Epithelial cell of esophagus (primary cell): ENCODE measurements around a stretch of chr20.

DNA sequence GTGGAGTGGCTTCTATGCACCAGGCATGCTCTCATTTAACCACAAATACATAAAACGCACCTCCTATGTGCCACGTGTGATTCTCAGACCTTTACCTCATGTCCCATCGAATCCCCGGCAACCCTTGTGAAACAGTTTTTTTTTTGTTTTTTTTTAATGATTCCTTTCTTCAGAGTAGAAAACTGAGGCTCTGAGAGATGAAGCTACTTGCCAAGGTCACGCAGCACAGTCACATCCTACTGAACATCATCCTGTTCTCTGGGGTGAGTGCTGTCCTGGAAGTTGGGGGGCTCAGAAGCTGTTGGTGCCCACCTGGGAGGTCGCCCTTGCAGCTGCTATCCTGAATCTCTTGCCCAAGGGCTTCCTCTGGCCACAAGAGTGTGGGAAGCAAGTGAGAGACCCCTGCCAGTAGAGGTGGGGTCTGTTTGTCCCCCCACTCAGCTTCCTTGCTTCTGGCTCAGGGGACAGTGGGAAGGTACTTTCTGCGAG, 84.9 kb downstream of the CEBPB start:
- RRBS, result no CpG with 5 or more reads among the region's 7 CpGs

GRCh38 chr20:50296977-50297450, 106.4 kb downstream of the CEBPB start:
- RRBS, result no CpG with 5 or more reads among the region's 7 CpGs

DNA sequence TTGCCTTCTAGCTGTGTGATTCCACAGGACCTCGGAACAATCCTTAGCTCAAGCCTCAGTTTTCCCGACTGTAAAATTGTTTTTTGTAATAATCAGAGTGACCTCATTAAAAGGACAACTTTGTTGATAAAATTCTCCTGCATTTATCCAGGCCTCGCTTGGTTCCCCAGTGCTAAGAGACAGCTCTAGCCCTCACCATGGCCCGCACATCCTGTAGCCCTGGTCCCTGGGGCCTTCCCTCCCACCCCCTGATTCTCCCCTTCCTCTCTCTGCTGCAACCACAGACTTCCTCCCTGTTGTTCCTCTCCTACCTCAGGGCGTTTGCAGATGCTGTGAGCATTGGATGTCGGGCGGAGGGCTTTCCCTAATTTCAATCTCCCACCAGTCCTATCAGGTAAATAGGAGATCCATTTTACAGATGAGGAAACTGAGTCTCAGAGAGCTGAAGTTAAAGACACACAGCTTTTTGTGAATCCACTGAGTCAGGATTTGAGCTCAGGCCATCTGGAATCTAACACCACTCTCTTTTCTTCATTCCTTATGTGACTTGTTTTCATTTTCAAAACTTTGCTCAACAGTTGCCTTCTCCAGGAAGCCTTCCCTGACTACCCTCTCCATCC, 106.9 kb downstream of the CEBPB start:
- RRBS, result no CpG with 5 or more reads among the region's 7 CpGs

DNA sequence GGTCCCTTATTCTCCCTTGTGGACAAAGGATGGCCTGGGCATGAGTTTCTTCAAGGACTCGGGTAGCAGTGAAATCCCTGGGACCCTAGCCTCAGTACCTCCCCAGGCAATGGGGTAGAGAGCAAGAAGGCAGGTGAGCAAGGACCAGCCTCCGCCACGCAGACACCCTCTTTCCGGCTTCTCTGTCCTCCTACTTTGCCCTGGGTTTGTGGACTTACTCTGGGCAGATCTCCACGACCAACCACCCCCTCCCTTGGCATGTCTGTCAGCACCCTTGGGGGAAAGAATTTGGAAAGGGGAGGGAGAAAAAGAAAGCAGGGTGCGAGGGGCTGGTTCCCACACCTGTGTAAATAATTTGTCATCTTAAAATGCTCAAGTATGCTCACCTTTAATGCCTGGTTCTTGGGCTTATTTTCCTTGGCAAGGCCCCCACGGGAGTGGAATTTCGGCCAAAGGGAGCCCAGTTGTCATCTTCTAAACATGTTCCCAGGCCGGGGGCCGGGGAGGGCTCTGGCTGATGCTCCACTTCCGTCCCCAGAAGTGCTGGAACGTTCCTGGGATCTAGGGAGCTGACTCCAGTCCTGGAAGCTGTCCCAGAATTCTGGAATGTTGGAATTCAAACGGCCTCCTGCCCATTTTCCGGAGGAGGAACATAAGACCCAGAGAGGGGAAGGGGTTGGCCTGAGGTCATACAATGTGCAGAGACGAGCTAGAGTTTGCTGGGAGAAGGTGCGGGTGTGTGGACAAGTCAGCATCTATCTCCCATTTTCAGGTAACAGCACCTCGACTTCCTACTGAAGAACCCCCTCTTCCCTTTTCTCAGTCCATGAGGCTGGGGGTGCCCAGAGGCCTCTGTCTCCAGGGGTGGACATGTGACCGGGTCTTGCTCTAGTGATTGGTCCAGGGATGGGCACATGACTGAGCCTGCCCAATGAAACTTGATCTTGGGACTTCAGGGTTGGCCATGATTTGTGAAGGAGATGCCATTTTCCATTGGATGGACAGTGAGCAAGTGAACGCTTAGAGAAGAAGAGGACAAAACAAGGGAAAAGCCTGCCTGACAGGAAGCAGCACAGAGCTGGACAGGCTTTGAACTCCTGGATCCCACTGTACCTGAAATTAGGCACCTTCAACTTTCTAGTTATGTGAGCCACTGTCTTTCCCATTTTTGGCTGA, 122.3 kb downstream of the CEBPB start:
- RRBS, result no CpG with 5 or more reads among the region's 19 CpGs

- RRBS, result 58% methylated on average over 4 of the region's 20 CpGs
These were observed 115.6 kb upstream of the PTPN1 start for GRCh38 chr20:50394428-50395098.

- RRBS, result no CpG with 5 or more reads among the region's 9 CpGs
These were observed 71.2 kb upstream of the PTPN1 start for GRCh38 chr20:50438988-50439438.

DNA sequence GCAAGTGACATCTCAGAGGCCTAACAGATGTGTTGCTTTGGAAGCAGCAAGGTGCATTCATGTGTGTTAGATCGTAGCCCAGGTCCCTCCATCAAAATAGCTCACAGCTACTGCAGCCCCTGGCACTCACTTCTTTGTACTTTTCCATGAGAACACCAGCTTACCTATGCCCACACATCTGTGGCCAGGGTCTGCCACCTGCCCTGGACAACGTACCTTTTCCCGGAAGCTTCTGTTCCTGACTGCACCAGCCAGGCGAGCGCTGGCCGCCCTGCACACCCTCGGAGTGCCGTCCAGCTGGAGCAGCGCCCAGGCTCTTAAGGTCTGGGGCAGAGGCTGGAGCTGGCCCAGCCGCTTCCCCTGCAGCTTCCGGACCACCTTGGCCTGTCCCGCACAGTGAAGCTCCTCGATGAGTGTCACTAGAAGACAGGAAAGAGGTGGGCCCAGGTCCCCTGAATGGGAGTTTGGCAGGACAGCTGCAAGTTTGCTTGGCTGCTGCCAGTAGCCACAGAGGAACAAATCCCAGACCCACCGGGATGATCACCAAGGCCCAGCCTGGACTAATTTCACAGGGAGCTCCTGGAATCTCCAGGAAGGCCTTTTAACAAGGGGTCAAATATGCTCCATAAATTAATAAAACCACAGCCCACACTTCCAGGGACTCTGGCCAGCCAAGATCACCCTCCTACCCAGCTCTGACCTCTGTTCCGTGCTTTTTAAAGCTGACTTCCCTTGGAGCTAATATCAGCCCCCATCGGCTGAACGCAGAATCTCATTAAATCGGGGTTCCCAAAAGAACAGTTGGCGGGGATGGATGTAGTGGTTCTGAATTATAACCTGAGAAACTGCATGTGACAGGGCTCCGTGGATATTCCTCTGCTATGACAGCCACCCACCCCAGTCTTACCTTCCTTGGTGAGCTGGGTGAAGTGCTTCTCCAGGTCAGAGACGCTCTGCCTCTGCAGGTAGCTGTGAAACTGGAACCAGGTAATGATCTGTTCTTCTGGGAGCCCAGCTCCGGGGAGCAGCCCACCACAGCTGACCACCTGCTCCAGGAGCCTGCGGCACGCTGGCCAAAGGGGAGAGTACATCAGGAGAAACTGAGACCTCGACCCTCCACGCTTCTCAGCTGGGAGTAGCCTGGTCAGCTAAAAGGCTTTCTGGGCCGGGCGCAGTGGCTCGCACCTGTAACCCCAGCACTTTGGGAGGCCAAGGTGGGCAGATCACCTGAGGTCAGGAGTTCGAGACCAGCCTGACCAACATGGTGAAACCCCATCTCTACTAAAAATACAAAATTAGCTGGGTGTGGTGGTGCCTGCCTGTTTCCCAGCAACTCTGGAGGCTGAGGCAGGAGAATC, 82.4 kb downstream of the PTPN1 start:
- RRBS, result no CpG with 5 or more reads among the region's 30 CpGs

DNA sequence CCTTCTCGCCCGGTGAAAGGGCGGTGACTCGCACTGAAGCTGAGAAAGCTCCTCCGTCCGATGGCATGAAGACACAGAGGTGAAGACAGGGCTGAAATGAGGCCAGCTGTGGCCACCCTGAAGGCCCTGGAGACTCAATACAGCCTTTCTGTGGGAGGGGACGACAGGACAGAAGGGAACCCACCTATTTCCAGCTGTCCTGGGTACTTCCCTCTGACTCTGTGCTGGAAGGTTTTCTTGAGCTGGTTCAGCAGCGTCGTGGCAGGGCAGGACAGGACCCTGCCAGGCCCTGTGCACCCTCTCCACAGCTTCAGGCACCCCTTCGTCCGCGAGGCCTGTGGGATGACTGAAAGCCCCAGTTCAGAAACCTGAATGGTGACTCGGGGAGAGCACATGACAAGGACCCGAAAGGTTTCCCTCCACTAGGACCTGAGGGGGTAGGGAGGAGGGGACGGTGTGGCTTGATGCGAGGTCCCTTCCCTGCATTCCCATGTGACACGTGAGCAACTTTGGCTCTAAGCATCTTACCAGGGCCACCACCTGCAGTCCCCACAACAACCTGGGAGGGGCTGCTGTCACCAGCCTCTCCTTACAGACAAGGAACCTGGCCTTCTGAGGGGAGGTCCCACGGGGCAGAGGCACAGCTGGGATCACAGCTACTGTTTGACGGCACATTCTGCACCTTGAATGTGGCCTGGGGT, 84.3 kb downstream of the PTPN1 start:
- RRBS, result 73% methylated on average over 2 of the region's 19 CpGs

GRCh38 chr20:50788039-50788801, 6.6 kb upstream of the BCAS4 start:
- RRBS, result no CpG with 5 or more reads among the region's 15 CpGs

- RRBS, result no CpG with 5 or more reads among the region's 17 CpGs
These were observed 20.5 kb downstream of the BCAS4 start for GRCh38 chr20:50815003-50816059.

DNA sequence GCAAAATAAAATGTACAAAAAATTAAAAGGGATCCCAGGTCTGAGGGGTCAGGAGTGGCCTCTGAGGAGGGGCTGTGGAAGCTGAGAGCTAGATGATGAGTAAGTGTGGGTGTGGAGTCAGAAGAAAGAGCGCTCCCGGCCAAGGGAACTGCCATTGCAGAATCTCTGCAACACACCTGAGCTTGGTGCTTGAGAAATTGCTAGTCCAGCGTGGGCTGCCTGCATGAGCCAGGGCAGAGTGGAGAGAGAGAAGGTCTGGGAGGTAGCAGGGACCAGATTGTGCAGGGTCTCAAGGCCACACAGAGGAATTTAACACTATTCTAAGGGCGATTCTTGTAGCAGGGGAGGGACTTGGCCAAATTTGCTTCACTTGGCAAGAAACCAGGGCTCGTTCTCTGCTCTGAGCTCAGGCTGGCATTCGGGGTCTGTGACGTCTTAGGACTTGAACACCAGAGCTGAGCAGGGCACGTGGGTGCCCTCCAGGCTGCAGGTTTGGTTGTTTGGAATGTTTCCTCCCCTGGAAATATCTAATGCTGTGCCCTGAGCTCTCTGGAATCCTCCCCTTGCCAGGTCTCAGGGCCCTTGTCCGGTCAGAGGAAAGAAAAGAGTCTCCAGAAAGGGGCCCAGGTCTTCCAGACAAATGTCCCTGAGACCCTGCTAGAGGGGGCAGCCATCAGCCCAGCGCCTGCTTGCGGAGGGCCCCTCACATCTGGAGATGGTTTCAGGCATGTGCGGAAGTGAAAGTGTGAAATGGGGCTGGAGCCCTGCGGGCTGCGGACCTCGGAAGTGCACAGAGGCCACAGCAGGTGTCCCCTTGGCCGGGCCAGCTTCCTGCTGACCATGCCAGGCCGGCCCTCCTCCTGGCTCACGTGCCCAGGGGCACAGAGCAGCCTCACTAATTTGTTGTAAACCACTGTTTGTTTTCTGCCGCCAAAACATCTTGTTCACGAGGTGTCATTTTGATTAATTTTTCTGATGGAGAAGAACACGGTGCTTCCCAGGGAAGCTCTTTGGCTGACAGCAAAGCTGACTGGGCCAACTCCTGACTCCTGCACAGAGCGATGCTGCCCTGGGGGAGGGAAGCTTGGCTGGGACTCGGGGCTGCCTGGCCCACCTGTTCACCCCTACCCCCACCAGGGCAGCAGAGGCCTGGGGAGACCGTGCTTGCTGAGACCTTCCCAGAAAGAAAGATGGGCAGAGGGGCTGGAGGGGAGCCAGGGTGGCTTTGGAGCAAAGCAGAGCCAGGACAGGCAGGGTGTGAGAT, 53.8 kb downstream of the BCAS4 start:
- RRBS, result no CpG with 5 or more reads among the region's 24 CpGs

DNA sequence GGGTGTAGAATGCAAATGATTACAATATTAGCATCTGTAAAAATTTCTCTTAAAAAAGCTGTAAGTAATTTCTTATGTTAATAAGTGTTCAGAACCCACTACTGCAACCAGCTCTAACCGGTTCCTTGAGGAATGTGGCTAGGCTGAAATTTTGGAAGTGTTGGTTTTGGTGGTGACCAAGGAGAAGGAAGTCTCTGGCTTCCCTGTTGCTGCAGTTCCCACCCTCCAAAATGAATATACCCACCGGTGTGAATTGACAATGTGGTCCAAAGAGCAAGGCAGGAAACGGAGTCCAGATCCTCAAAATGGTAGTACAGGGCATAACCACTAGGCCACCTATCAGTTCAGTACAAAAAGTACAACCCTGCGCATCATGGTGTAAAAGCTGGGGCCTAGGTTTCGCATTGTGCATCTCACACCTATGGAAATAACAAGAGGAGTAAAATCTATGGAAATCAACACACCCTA, 2.8 kb downstream of the ADNP start:
- RRBS, result no CpG with 5 or more reads among the region's 5 CpGs

DNA sequence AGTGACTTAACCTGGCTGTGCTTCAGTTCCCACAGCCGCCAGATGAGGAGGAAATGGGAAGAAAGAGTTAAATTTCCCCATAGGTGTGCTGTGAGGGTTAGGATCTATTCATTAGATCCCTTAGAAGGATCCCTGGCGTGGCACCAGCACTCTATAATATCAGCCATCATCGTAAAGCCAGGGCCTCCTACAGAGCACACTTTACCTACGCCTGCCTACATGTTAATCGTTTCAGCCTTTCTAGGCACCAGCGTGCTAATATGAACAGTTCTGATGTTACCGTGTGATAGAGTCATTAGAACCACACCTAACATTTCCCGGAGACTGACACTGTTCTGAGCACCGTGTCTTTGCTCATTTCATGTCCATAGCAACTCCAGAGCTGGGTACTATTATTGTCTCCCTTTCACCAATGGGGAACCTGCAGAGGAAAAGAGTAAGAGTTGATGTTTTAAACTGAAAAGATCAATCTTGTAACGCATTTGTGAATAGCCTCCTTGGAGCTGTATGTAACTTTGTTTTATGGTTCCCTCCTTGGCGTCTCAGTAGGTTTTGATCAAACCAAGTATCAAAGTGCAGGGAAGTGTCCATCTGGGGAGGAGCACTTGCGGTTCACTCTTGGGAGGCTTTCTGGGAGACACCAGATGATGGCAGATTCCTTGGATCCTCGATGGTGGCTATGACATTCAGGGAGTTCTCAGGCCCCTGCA, 73.8 kb upstream of the KCNG1 start:
- RRBS, result no CpG with 5 or more reads among the region's 13 CpGs

- RRBS, result no CpG with 5 or more reads among the region's 17 CpGs
These were observed 118.6 kb downstream of the NFATC2 start for GRCh38 chr20:51423661-51424560.

DNA sequence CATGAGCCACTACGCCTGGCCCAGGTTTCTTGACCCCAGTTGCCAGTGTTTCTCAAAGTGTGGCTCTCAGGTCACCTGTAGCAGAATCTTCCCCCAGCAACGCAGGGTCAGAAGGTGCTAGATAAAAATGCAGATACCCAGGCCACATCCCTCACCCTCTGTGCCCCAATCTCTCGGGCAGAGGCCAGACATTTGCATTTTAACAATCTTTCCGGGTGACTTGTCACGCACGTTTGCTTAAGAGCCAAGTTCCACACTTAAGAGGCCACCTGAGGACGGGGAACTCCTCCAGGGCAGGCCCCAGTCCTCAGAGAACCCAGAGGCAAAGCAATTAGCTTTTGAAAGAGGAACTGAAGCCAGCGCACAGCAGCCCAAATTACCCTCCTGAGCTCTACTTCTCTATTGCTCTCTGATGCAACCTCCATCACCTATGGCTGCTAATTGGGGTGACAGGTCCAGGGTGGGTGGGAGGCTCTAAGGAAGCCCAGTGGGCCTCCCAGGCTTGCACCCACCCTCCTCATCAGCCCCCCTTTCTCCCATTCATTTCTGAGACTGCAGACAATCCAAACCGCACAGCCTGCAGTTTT, 81.7 kb downstream of the NFATC2 start:
- RRBS, result no CpG with 5 or more reads among the region's 9 CpGs

DNA sequence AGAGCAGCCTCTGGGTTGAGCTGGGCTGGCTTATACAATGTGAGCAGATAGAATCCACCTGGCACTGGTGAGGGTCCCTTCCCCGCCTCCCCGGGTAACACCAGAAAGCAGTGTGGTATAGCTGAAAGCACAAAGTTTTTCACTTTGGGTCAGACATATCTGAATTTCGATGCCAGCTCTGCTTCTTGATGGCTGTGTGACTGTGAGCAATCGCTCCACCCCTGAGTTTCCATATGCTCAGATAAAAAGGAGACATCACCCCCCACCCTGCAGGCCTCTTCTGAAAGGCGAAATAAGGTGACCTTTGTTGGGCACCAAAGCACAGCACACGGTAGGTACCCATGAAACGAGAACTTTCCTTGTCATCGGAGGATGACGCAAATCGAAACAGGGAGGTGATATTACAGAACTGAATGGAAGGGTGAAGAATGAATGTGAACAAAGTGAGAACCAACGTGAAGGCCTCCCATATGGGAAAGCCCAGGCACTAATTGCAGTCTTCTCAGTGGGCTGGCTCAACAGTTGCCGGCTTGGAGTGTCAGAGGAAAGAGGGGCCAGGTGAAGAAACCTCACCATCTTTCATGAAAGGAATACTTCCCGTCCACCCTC, 61.9 kb downstream of the NFATC2 start:
- RRBS, result no CpG with 5 or more reads among the region's 13 CpGs

DNA sequence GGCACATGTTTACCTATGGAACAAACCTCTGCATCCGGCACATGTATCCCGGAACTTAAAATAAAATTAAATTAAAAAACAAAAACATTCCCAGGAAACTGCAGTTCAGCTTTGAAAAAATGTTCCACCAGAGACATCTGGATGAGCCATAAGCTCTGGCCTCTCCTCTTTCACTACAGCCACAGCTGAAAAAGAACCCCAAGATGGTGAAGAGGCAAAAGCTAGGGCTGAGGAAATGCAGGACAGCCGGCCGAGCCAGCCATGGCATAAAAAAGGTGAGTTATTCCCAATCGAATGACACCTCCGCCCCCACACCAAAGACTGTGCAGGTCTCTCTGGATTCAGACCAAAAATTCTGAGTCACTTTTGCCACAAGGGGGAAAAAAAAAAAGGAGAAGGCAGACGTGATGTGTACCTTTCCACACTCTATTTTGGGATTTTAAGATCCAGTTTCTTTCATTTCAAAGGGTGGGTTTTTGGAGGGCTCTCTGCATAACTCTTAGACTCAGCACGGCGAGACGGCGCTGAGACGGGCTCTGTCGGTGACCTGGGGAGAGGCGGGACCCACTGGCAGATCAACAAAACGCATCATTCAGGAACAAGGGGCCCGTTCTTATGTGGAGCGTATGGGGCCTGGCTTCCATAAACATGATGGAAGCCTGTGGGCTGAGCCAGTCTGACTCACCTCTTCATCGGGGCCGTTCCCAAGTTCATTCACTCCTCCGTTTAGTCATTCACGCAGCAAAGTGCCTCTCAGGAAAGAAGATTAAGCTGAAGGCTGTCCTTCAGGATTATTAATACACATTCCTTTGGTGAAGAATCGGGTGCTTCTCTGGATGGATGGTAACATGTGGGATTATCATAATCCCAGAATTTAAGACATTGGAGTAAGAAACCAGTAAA, 54.8 kb downstream of the NFATC2 start:
- RRBS, result no CpG with 5 or more reads among the region's 22 CpGs

GRCh38 chr20:51491906-51493238, 50.1 kb downstream of the NFATC2 start:
- RRBS, result 15% methylated on average over 10 of the region's 57 CpGs

DNA sequence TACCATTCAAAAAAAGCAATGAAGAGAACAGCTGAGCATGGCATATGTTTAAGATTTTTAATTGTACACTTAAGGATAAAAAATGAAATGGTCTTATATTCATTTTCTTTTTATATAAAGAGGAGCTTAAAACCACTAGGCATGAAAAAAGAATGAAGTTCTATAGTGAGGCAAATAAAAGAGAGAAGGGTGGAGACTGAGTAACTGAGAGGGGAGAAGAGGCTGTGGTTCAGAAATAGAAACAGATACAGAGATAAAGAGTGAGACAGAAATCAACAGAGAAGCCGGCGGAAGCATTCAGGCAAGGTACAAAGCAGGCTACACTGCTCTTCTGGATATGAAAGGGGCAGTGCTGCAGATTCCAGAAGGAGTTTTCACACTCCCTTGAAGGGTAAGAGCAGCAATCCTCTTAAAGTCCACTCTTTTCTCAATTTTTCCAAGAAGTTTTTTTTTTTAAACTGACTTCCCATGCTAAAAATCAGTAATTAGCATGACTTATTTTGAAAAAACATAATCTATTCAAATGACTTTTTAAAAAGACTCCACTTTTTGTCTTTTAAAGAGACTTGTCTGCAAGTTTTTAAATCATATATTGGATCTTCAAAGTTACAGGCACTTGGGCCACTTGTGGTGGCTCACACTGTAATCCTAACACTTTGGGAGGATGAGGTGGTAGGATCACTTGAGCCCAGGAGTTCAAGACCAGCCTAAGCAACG, 29.8 kb downstream of the NFATC2 start:
- RRBS, result no CpG with 5 or more reads among the region's 3 CpGs

DNA sequence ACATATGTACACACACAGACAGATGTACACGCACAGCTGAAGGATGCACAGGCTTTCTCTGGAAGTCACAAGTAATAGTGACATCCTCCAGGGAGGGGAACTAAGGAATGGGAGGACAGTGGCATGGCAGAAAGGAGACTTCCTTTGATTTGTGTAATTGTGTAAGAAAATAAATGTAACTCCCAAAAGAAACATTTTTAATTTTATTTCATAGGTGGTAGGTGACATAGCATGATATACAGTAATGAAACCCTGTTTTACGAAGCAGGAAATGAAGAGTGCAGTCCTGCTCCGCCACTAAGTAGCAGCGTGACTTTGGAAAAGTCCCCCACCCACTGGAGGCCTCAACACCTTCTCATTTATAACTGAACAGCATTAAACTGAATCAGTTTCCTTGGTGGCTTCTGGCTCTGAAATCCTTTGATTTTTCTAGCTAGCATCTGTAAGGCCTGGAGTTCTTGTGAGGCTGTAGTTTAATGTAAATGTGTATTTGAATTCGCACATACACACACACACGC, 14.0 kb downstream of the NFATC2 start:
- RRBS, result no CpG with 5 or more reads among the region's 6 CpGs